ENCODE results near the gene BPI.

GRCh38 chr20:36860176-36861261, 2.8 kb downstream of the SOGA1 start:
- RRBS, result no CpG with 5 or more reads among the region's 19 CpGs

- RRBS, result no CpG with 5 or more reads among the region's 5 CpGs
These were observed 21.0 kb downstream of the TLDC2 start for GRCh38 chr20:36896740-36897475.

- RRBS, result no CpG with 5 or more reads among the region's 4 CpGs
These were observed 29.0 kb downstream of the RBL1 start for GRCh38 chr20:37066761-37067328.

GRCh38 chr20:37071453-37071949, 24.3 kb downstream of the RBL1 start:
- RRBS, result no CpG with 5 or more reads among the region's 5 CpGs

GRCh38 chr20:37354372-37355242, 8.7 kb downstream of the SRC start:
- RRBS, result 98% methylated on average over 2 of the region's 18 CpGs

DNA sequence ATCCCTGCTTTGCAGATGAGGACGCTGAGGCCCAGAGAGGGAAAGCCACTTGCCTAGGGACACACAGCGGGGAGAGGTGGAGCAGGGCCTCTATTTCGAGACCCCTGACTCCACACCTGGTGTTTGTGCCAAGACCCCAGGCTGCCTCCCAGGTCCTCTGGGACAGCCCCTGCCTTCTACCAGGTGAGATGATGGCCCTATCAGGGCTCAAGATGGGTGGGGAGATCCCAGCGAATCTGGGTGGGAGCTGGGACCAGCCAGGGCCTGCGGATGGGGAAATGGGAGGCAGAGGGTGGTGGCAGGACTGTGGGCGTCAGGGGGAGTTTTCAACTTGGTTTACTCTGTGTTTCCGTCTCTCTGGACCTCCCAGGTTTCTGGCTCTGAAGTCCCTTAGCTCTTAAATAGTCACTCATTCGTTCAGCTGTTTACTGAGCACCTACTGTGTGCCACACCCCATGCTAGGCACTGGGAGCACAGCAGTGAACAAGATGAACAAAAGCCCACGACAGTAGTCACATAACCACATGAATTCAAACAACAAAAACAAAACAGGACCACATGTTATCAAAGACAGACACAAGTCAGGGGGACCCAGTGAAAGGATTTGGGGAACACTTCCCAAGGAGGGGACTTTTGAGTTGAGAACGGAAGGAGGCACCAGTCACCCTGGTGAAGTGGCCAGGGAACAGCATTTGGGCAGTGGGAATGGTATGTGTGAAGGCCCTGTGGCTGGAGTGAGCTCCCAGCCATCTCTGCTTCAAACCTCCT, 36.8 kb downstream of the SRC start:
- RRBS, result no CpG with 5 or more reads among the region's 10 CpGs

DNA sequence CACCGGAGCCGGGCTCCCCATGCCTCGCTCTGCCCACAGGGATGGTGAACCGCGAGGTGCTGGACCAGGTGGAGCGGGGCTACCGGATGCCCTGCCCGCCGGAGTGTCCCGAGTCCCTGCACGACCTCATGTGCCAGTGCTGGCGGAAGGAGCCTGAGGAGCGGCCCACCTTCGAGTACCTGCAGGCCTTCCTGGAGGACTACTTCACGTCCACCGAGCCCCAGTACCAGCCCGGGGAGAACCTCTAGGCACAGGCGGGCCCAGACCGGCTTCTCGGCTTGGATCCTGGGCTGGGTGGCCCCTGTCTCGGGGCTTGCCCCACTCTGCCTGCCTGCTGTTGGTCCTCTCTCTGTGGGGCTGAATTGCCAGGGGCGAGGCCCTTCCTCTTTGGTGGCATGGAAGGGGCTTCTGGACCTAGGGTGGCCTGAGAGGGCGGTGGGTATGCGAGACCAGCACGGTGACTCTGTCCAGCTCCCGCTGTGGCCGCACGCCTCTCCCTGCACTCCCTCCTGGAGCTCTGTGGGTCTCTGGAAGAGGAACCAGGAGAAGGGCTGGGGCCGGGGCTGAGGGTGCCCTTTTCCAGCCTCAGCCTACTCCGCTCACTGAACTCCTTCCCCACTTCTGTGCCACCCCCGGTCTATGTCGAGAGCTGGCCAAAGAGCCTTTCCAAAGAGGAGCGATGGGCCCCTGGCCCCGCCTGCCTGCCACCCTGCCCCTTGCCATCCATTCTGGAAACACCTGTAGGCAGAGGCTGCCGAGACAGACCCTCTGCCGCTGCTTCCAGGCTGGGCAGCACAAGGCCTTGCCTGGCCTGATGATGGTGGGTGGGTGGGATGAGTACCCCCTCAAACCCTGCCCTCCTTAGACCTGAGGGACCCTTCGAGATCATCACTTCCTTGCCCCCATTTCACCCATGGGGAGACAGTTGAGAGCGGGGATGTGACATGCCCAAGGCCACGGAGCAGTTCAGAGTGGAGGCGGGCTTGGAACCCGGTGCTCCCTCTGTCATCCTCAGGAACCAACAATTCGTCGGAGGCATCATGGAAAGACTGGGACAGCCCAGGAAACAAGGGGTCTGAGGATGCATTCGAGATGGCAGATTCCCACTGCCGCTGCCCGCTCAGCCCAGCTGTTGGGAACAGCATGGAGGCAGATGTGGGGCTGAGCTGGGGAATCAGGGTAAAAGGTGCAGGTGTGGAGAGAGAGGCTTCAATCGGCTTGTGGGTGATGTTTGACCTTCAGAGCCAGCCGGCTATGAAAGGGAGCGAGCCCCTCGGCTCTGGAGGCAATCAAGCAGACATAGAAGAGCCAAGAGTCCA, 57.7 kb downstream of the SRC start:
- RRBS, result 92% methylated on average over 8 of the region's 50 CpGs

GRCh38 chr20:37436854-37437324, 84.2 kb upstream of the NNAT start:
- RRBS, result no CpG with 5 or more reads among the region's 5 CpGs

DNA sequence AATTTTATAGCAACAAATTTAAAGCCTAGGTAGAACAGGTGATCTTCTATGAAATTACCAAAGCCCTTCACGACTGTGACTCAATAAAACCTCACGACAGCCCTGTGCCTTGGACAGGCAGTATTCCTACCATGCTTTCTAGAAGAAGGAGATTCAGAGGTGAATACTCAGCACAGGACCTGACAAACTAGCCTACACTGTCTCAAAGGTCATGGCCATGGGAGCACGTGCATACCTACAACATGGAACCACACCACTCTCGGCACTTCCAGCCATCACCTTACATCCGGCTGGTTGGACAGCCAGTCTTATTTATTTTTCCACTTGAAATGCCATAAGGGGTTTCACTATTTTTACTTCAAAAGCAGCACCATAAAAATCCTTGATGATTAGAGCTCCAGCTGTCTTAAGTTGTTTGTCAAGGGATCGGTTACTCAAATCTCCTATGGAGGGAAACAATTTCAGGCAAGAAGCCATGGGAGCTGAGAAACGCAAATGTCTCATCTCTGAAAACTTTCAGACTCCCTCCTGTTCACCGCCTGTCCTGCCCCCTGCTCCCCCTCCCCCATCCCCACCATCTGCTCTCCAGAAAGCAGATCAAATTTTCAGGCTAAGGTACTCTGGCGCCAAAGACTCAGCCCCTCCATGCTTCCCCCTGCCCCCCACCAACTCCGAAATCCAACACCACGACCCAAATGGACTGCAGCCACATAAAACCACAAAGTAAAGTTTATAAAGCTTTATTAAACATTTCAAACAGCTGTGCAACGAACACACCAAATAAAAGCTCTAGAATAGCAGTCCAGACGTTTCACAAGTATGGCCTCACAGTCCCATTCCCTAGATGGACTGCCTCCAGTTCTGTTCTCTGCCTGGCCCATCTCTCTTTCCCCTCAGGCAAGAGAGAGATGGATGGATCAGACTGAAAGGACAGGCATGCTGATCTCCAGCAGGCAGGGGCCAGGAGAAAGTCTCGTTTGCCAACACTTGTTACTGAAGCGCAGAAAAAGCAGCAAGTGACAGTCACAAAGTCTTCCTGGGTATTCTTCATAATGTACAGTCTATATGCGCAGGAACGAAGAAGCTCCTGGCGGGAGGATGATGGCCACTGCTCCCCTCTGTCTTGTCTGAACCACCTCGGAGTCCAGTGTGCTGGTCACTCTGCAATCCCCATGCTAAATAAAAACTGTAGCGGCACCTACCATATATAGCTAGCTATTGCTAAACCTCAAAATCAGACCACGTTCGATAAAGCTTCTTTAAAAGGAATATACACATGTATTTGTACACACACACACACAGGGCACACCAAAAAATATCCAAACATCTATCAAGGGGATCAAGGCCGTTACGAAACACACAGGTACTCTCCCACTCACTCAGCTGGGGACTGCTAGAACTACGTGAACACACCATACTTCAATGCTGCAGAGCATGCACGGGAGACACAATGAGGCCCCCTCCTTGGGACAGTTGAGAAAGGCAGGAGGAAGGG, 3.8 kb upstream of the NNAT start:
- RRBS, result no CpG with 5 or more reads among the region's 26 CpGs

DNA sequence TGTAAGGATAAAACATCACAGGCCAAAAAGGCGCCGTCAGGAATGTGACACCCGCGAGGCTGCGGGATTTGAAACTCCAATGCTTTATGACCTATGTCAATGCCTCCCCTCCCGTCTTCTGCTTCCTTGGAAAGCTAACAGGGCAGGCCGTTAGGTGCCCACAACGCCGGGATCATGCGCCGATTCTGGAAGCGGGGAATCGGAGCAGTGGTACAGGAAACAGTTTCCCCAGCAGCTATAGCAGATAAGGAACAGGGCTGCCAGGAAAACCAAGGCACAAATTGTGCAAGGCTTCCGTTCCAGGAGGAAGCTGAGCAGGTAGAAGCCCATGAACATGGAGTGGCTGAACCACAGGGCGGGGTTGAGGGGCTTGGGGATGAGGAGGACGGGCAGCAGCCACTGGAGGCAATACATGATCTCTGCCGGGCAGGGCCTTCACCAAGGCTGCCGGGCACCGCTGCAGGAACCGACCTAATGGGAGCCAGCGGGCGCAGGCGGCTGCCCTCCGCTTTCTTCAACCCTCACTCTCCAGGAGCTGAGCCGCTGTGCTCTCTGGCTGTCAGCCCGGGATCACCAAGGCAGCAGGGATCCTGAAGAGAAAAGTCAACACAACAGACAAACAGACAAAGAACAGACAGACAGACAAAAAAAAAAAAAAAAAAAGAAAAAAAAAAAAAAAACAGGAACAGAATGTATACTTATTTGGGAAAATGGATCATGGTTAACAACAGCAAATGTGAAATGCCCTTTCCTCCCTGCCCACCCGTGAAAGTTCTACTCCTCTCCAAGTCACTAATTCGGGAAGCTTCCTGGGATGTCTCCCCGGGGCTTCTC, 2.1 kb upstream of the NNAT start:
- RRBS, result 98% methylated on average over 5 of the region's 29 CpGs

DNA sequence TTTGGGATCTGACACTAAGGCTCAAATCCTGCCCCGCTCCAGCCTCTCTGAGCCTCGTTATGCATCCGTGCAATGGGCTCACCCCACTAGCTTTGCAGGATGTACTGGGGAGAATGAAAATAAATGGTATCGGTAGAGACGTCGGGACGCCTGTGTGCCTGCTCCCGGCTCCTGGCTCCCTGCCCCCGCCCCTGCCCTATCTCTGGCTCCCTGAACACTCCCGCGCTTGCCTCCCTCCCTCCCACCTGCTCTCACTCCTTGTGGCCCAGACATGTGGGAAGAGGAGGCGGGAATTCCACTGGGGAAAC, 13.1 kb downstream of the VSTM2L start:
- RRBS, result no CpG with 5 or more reads among the region's 12 CpGs

DNA sequence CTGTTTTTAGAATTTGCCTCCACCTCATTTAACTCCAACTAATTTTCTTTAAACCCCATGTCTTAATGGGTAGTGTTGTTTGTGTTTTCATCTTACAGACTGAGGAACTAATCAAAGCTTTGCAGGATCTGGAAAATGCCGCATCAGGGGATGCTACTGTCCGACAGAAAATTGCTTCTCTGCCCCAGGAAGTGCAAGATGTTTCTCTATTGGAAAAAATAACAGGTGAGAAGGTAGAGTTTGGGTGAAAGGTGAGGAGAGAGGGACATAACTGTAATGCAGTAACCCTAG, 25.7 kb downstream of the RPRD1B start:
- RRBS, result no CpG with 5 or more reads among the region's 2 CpGs

GRCh38 chr20:38095443-38095712, 61.8 kb downstream of the RPRD1B start:
- RRBS, result no CpG with 5 or more reads among the region's 4 CpGs

DNA sequence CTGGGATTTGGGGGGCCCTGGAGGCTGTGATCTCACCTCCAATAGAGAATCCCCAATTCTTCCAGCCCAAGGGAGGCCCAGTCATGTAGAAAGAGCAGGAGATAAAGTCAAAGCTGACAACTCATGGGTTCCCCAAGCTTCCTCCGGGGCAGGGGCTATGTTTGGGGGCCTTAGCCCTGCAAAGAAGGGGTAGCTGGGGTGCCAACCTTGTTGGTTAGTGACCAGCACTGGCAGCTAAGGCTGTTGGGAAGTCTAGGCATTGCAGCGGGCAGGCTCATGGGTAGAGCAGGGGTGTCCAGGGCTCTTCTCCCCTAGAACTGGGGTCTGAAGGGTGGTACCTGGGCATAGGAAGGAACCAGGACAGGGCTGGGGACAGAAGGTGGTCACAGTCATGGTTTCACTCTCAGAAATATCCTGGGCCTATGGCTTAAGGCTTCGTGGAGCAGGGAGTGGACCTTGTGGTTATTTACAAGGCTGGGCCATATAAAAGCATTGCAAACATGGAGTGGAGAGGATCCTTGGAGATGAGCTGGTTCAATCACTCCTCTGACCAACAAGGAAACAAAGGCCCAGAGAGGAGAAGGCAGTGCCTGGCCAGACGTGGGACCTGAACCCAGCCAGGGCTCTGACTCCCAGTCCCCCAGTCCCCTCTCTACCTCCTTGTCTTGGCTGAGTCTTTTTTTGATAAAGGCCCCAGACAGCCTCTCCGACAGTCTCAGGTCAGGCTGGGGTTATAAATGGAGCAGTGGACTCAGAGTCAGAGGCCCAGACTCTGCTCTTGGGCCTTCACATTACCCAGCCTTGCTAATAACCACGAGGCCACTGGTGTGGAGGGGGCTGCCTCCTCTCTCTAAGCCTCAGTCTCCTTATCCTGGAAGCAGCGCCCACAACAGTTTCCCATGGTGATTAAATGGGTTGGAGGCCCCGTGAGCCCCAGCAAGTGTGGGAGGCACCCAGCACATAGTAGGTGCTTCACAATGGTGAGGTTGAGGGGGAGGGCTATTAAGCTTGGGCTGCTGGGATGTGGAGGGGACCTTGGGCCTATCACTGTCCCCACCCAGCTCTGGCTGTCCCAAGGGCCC, 36.1 kb downstream of the TGM2 start:
- RRBS, result no CpG with 5 or more reads among the region's 8 CpGs

- RRBS, result 93% methylated on average over 3 of the region's 16 CpGs
These were observed 24.0 kb downstream of the TGM2 start for GRCh38 chr20:38141039-38141432.

GRCh38 chr20:38149926-38150455, 15.1 kb downstream of the TGM2 start:
- RRBS, result no CpG with 5 or more reads among the region's 1 CpG

GRCh38 chr20:38155686-38156254, 9.3 kb downstream of the TGM2 start:
- RRBS, result 96% methylated on average over 2 of the region's 14 CpGs

GRCh38 chr20:38245630-38246215, 14.8 kb downstream of the KIAA1755 start:
- RRBS, result no CpG with 5 or more reads among the region's 12 CpGs

GRCh38 chr20:38303692-38304435, at the start of gene BPI:
Gene BPI (plus strand): TSS chr20:38304156.
- RRBS, result no CpG with 5 or more reads among the region's 22 CpGs

DNA sequence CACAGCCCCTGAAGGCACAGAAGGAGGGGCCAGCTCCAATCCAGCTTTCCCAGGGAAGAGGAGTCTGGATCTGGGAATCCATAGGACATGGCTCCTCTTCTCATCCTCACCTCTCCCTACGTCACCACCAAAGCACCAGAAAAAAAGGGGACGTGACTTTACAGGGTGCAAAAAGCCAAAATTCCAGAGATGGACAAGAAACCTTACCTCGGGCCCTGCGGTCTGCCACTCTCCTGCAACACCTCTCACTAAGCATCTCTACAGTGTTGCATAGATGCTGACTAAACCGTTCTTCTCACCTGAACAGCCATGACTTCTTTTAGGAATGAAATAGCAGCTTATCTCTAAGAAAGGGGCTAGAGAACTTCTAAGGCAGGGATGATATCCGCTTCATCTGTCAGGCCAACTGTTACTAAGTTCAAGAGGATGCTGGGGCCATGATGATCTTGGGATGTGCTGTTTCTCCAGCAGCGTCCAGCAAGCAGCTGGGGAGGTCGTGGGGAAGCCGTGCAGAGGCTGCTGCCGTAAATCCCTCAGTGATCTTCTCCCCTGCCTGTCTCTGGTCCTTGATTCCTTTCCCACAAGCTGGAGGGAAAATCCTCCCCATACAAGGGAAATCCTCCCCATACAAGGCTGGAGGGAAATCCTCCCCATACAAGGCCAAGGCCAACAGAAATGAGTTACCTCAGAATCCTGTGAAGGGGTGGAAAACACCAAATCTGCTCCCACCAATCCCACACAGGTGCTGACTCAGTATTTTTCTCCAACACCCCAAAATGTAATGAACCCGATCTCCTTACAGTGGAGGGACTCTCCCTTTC, 44.2 kb upstream of the RALGAPB start:
- RRBS, result no CpG with 5 or more reads among the region's 11 CpGs

All from HTR-8/SVneo (cell line).